Upper lobe of left lung (tissue), 5 donors: Measurements from ENCODE around the gene UTRN.

DNA sequence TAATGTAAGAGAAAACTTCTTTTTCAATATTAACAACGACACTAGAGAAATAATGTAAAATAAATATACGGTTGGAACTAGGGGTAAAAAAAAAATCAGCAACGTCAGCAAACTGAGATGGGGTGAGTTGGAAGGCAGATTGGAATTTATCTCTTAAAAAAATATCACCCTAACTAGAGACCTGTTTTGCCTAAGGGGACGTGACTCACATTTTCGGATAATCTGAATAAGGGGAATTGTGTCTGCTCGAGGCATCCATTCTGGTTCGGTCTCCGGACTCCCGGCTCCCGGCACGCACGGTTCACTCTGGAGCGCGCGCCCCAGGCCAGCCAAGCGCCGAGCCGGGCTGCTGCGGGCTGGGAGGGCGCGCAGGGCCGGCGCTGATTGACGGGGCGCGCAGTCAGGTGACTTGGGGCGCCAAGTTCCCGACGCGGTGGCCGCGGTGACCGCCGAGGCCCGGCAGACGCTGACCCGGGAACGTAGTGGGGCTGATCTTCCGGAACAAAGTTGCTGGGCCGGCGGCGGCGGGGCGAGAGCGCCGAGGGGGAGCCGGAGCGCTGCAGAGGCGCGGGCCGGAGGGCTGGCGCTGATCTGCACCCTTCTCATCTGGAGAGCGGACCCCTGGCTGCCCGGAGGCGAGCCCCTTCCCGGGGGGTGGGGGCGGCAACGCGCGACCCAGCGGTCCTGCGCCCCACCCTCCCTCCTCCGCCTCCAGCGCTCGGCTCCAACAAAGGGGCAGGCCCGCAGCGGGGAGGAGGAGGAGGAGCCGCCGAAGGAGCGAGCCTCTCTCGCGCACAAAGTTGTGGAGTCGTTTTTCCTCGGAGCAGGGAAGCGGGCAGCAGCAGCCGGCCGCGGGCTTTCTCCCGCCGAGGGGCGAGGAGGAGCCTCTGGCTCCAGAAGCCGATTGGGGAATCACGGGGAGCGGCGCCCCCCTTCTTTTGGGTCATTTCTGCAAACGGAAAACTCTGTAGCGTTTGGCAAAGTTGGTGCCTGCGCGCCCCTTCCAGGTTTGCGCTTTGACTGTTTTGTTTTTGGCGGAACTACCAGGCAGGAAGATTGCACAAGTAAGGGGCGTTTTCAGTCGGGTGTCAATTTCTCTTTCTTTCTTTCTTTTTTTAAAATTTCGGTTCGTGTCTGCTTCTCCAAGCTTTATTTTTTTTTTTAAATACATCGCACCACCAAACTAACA, at the start of gene UTRN:
Gene UTRN, plus strand, starts transcription at position 811 of the 1,189 bp plus-strand sequence.
- PRO-cap, 2 experiments = peak in 2 of 2 experiments; most common plus-strand start position 504 of the sequence (in 1); most common minus-strand start position 608 of the sequence (in 2)
- RAMPAGE, long total RNA, 4 experiments = start-site peak on the plus strand in 4 of 4 experiments, centred at positions 480 to 797 of the sequence, 81 to 1,422 reads per replicate

GRCh38 chr6:144326752-144327668, 41.9 kb downstream of the UTRN start:
- PRO-cap, 2 experiments = no peak in any of the 2 experiments
- RAMPAGE, long total RNA, 4 experiments = no peak in any of the 4 experiments

DNA sequence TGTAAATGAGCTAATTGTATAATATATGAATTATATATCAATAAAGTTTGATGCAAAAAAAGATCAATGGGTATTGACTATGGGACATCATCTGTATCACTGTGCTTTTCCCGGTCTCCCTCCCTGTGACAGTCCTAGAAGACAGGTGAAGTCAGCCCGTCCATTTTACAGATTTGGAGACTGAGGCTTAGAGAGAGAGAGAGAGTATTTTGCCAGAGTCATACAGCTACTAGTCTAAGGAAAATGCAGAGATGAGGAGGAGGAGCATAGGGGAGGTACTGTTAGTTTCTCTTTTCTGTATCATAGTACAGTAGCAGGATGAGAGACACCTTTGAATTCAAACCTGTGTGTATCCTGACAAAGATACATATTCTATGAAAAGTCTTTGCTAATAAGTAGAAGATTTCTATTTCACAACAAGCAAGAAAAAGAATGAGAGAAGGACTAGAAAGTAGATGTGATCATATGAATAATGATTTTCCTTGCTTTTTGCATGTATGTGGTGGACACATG, 57.7 kb downstream of the UTRN start:
- PRO-cap, 2 experiments = no peak in any of the 2 experiments
- RAMPAGE, long total RNA, 4 experiments = no peak in any of the 4 experiments

DNA sequence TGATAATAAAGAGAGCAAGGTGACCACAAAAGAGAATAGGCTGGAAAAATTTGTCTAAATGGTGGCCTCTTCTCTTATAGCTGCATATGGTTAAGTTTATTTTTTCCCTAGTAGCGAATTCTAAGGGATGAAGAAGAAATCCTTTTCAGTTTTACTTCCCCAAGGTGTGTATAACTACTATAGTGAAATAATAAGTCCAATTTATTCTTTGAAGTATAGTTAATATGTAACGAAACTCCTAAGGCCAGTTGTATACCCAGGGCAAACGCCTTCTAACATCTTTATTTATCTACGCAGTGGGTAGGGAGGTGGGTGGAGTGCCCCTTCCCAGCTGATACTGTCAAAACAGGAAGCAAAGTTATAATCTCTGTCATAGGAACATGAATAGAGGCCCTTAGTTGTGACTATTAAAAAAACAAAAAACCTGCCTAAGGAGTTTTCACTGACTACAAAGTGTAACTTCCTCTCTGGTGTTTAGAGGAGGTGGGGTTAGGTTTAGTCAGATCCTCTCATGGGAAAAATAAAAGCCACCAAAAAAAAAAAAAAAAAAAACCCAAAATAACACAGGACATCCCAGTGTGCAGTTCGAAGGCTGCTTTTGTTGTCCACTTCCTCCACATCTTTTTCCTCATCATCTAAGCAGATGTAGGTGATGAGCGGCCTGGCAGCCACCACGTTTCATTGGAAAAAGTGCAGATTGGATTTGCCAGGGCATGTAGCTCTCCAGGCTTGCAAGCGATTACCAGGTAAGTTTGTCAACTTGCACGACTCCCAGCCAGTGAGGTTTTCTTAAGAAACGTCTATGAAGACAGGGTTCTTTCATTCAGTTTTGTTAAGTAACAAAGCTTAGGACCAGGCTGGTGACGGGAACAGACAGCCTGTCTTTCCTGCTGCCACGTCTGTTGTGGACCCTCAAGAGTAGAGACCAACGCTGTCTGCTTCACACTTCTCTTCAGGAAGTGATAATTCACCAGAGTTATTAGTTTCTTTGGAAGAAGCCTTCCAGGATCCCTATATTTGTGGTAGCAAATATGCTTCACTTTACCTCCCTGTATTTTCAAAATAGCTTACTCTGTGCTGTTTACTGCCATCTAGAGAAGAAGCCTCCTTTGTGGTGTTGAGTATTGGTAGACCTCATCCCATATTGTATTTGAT, 58.8 kb downstream of the UTRN start:
- PRO-cap, 2 experiments = peak in 1 of 2 experiments; most common plus-strand start position 642 of the sequence (in 1); most common minus-strand start position 339 of the sequence (in 1)
- RAMPAGE, long total RNA, 4 experiments = start-site peak on the plus strand in 4 of 4 experiments, centred at positions 617 to 634 of the sequence, 57 to 338 reads per replicate

- PRO-cap, 2 experiments = no peak in any of the 2 experiments
- RAMPAGE, long total RNA, 4 experiments = no peak in any of the 4 experiments
These were observed 59.7 kb downstream of the UTRN start for GRCh38 chr6:144344736-144345315.

GRCh38 chr6:144377404-144378201, 92.5 kb downstream of the UTRN start:
- PRO-cap, 2 experiments = peak in 1 of 2 experiments; most common minus-strand start chr6:144377720 (in 1)
- RAMPAGE, long total RNA, 4 experiments = no peak in any of the 4 experiments

GRCh38 chr6:144462571-144462931, 177.4 kb downstream of the UTRN start:
- PRO-cap, 2 experiments = no peak in any of the 2 experiments
- RAMPAGE, long total RNA, 4 experiments = start-site peak on the plus strand in 1 of 4 experiments, at chr6:144462755-144462759 at its widest, 52 reads per replicate

GRCh38 chr6:144474373-144475011, 189.4 kb downstream of the UTRN start:
- PRO-cap, 2 experiments = no peak in any of the 2 experiments
- RAMPAGE, long total RNA, 4 experiments = start-site peak on the plus strand in 2 of 4 experiments, at chr6:144474619-144474756 at its widest, 293 to 488 reads per replicate

GRCh38 chr6:144810309-144810649, 525.1 kb downstream of the UTRN start:
- PRO-cap, 2 experiments = no peak in any of the 2 experiments
- RAMPAGE, long total RNA, 4 experiments = start-site peak on the plus strand in 1 of 4 experiments, at chr6:144810361-144810624 at its widest, 37 reads per replicate

GRCh38 chr6:146854820-146855222, 256.0 kb downstream of the ADGB start:
- PRO-cap, 2 experiments = no peak in any of the 2 experiments
- RAMPAGE, long total RNA, 4 experiments = no peak in any of the 4 experiments

DNA sequence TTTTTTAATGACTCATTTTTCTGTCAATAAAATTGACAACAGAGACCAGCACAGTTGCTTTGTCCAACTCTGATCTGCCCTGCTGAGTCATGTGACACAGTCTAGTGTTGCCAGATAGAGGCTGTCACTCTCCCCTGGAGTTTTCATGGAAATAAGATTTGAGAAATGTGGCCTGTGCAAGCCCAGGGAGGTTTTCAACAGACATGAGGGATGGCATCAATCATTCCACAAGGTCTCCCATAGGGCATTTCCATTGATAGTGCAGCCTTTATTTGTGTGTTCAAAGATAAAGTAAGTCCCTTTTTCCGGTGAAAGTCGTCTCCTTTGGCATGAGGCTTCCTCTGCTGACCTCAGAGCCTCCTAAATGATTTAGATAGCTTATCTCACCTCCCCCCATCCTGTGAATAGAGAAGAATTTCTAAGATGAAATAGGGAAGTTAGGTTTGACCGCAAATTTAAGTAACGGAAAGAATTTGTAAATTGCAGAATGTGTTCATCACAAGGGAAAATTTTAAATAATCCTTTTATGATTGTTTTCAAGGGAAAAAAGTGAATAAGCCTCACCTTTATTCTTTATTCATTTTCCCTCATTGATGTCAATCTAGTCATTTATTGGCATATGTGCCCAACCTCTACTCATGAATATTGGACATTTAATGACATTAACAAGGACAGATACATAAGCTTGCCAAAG, 277.7 kb downstream of the ADGB start:
- PRO-cap, 2 experiments = no peak in any of the 2 experiments
- RAMPAGE, long total RNA, 4 experiments = no peak in any of the 4 experiments

GRCh38 chr6:146887690-146888089, 288.9 kb downstream of the ADGB start:
- PRO-cap, 2 experiments = no peak in any of the 2 experiments
- RAMPAGE, long total RNA, 4 experiments = no peak in any of the 4 experiments

GRCh38 chr6:147239096-147239900, 35.1 kb downstream of the STXBP5 start:
- PRO-cap, 2 experiments = no peak in any of the 2 experiments
- RAMPAGE, long total RNA, 4 experiments = start-site peak on the plus strand in 1 of 4 experiments, at chr6:147239027-147239455 at its widest, 5 reads per replicate

- PRO-cap, 2 experiments = no peak in any of the 2 experiments
- RAMPAGE, long total RNA, 4 experiments = no peak in any of the 4 experiments
These were observed 43.0 kb downstream of the STXBP5 start for GRCh38 chr6:147247051-147247864.

DNA sequence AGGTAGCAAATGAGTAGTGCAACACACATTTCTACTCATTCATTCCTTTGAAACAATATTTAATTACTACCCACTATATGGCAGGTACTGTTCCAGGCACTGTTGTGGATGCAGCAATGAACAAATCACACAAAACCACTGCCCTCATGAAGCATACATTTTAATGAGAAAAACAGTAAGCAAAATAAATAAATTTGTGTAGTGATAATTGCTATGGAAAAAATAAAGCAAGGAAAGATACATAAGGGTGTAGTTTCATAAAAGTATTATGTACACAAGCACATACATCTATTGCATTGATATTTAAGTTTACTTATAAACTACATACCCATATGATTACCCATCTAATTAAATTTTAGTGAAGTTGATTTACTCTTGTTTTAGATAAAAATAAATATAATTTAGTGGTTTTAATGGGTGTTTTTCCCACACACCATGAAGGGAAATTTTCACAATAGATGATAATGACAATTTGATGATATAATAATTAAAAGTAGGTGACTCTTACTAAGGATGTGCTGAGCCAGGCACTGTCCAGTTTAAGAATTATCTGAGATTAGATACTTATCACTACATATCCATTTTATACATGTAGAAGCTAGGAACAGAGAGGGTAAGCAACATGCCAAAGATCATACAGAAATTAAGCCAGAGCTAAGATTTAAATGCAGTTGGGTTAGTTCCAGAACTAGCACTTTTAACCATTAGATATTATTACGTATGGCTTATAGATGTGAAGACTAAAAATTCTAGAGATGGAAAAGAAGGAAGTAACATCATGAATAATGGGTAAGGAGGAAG, 104.4 kb downstream of the STXBP5 start:
- PRO-cap, 2 experiments = no peak in any of the 2 experiments
- RAMPAGE, long total RNA, 4 experiments = no peak in any of the 4 experiments

GRCh38 chr6:147336709-147337081, 132.5 kb downstream of the STXBP5 start:
- PRO-cap, 2 experiments = no peak in any of the 2 experiments
- RAMPAGE, long total RNA, 4 experiments = no peak in any of the 4 experiments

GRCh38 chr6:147363279-147363859, 145.1 kb upstream of the SAMD5 start:
- PRO-cap, 2 experiments = no peak in any of the 2 experiments
- RAMPAGE, long total RNA, 4 experiments = no peak in any of the 4 experiments

- PRO-cap, 2 experiments = no peak in any of the 2 experiments
- RAMPAGE, long total RNA, 4 experiments = no peak in any of the 4 experiments
These were observed 110.5 kb downstream of the SAMD5 start for GRCh38 chr6:147618930-147619387.

DNA sequence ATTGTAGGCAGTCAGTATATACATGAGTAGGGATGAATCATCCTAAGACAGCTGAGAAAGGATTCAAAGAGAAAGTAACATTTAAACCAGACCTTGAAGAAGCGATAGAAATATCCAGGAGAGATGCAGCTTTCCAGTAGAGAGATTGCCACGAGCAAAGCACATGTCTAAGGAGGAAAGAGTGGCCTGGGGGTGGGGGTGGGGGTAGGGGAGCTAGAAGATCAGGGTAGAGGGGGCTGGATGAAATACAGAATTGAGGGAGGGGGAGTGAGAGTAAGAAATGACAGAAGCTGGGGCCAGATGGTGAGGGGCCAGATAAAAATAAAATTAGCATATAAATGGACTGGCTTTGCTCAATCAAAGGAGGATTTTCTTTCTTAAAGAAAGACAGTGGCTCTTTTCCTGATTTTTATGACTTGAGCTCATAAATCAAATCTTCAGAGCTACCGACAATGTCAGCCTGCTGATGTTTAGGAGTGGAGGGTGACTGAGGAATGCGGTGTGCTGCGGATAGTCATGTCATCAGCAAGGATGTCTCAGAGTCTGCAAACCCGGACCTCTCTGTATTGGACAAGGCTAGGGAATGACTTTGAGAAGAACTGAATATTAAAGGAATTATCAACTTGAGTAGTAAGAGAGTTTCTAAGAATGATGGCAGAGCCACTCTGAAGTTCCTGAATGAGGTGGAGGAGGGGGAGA, 168.3 kb downstream of the SAMD5 start:
- PRO-cap, 2 experiments = no peak in any of the 2 experiments
- RAMPAGE, long total RNA, 4 experiments = no peak in any of the 4 experiments

DNA sequence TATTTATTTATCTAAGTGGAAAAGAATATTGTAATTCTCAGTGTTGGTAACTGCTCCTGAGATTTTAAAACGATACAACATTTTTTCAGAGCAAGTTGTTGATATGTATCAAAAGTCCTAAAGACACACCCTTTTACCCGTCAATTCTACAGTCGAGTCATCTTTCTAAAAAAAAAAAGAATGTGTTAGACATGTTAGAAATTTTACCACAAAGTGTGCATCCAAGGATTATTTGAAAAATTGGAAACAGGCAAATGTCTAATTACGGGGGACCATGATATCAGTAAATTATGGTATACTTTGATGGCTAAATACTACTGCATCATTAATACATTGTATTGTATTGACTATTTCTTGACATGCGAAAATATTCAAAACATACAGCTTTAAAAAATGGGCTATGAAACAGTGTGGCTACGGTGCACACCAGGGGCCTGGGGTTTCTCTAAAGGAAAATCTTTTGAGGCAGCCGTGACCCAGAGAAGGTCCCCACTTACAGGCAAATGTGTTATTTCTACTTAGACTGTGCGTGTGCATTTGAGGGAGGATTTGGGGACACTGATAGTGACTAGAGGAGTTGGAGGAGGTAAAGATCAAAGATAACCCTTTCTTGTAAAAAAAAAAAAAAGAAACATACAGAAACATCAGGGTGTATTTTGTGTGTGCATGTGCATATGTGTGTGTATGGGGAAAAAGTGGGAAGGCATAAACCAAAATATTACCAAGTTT, 160.7 kb downstream of the SASH1 start:
- PRO-cap, 2 experiments = no peak in any of the 2 experiments
- RAMPAGE, long total RNA, 4 experiments = start-site peak on the plus strand in 1 of 4 experiments, centred at position 441 of the sequence, 13 reads per replicate